ENCODE measurements around the gene MANSC1.

DNA sequence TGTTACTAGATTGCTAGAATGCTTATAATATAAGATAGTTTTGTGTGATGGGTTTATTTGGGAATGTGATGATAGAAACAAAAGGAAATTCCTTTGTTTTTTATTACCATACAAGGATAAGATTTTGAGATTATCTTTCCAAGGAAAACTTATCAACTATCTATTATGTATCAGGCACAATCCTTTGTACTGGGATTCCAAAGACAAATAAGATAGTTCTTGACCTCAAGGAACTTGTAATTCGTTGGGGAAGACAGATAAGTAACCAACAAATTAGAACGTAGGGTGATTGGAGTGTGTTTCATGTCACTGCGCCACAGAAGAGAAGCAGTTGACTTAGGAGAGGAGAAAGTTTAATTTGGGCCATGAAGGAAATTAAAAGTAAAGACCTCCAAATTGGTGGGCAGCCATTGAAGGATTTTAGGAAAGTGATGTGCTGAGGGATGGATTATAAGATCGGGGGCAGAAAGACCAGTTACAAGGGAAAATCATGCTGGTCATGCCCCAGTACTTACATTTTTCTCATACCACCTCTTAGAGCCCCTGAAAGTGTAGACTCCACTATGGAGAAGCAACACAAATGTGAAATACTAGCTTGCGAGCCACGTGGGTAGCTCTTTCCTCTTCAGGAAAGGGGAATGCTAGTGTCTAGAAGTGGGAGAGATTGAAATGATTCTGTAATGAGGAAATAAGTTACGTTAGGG is 148.6 kb downstream of the ETV6 start:
- PRO-cap = no peak
- RAMPAGE, long total RNA, 4 experiments = no peak in any of the 4 experiments

- PRO-cap = no peak
- RAMPAGE, long total RNA, 4 experiments = no peak in any of the 4 experiments
These were observed 180.6 kb downstream of the ETV6 start for GRCh38 chr12:11829632-11830906.

- PRO-cap = no peak
- RAMPAGE, long total RNA, 4 experiments = no peak in any of the 4 experiments
These were observed 186.7 kb downstream of the ETV6 start for GRCh38 chr12:11836013-11836736.

GRCh38 chr12:12349649-12350933 is at the start of gene MANSC1:
TSS of gene MANSC1 (minus strand) at chr12:12350242.
- PRO-cap = bidirectional peak, plus-strand start at chr12:12349959, minus-strand start at chr12:12349835; unidirectional peak, minus-strand start at chr12:12350222
- RAMPAGE, long total RNA, 4 experiments = start-site peak on the minus strand in 3 of 4 experiments, at chr12:12350227-12350246 at its widest, 57 to 113 reads per replicate

GRCh38 chr12:12379760-12380544 is 23.1 kb downstream of the BORCS5 start:
- PRO-cap = no peak
- RAMPAGE, long total RNA, 4 experiments = no peak in any of the 4 experiments

DNA sequence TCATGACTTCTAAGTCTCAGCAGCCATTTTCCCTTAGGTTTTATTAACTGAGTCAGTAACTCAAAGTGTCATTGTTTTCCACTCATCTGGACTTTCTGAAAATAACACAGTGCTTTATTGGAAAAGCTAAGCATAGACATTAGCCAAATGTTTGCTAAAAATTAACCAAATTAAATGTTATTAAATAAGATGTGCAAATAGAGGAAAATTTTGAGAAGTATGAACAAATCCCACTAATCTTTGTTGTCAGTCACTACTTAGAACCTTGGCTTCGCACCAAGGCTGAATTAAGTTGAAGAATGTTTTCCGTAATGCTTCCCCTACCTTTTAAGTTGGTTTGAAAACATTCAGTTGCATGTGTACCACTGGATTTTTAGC is 42.9 kb downstream of the BORCS5 start:
- PRO-cap = no peak
- RAMPAGE, long total RNA, 4 experiments = no peak in any of the 4 experiments

DNA sequence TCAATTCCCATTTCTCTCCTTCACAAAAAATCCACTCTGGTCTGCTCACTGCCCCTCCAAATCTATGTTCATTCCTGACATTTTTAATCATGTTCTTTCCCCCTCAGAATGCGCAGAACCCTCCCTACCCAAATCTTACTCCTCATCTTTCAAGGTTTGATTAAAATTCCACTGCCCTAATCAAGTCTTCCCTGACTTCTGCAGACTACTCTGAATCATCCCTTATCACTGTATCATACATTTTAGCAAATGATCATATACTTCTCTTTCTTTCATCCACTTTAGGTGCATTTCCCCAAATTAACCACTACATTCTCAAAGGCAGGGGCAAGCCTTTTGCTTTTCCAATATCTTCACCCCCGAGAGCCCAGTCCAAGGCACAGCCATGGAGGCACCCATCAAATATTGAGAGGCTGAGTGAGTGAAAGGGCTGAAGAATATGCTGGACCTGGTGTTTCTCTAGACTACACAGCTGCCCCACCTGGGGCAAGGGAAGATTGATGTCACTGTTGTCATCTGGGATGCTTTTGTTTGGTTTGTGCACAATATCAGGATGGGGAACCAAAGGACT is 51.2 kb downstream of the DUSP16 start:
- PRO-cap = no peak
- RAMPAGE, long total RNA, 4 experiments = no peak in any of the 4 experiments

GRCh38 chr12:12582716-12583497 is 20.2 kb upstream of the DUSP16 start:
- PRO-cap = no peak
- RAMPAGE, long total RNA, 4 experiments = no peak in any of the 4 experiments

DNA sequence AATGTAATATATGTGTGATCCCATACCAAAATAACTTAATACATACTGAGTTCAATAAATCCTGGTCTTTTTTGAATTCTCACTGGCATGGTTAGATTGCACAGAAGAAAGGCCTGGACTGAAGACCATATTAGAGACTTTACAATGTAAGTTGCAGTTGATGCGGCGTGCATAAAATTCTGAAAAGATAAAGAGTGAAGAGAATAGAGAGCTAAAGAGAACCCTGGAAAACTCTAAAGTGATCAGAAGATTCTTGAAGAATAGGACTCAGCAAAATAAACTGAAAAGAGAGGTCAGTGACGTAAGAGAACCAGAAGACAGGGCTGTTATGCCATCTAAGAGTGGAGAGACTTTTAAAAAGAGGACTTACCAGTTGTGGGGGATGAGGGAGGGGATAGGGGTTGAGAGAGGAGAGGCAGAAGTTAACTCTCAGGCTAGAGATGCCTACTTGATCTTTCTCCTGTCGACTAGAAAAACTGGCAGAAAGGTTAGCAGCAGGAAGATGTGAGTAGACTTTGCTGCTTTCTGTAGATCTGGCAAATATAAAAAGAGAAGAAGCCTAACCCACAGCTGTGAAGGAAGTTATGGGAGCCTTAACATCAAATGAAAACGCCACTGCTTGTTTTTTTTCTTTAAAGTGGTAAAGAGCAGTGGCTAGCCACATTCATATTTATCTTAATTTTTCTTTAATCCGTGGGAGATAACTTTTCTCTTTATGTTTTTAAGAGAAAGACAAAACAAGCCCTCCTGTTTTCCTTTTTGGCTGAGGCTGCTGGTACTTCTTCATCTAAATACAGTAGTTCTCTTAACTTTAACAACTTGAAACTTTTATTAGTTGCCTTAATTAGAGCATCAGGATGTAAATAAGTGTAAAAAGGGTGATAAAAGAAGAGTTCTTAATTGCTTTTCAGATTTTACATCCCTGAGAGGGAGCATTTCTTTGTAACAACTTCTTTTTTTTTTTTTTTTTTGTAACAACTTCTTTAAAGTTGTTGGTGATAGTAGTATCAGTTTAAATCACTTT is 10.8 kb downstream of the CREBL2 start:
- PRO-cap = no peak
- RAMPAGE, long total RNA, 4 experiments = no peak in any of the 4 experiments

GRCh38 chr12:12683580-12684169 is 12.3 kb downstream of the GPR19 start:
- PRO-cap = no peak
- RAMPAGE, long total RNA, 4 experiments = no peak in any of the 4 experiments

GRCh38 chr12:12716250-12716623 is 931 bp upstream of the CDKN1B start:
- PRO-cap = no peak
- RAMPAGE, long total RNA, 4 experiments = no peak in any of the 4 experiments

GRCh38 chr12:12786606-12786697 is 993 bp downstream of the APOLD1 start:
- PRO-cap = no peak
- RAMPAGE, long total RNA, 4 experiments = no peak in any of the 4 experiments

- PRO-cap = no peak
- RAMPAGE, long total RNA, 4 experiments = no peak in any of the 4 experiments
These were observed 12.6 kb upstream of the DDX47 start for GRCh38 chr12:12800275-12801204.

DNA sequence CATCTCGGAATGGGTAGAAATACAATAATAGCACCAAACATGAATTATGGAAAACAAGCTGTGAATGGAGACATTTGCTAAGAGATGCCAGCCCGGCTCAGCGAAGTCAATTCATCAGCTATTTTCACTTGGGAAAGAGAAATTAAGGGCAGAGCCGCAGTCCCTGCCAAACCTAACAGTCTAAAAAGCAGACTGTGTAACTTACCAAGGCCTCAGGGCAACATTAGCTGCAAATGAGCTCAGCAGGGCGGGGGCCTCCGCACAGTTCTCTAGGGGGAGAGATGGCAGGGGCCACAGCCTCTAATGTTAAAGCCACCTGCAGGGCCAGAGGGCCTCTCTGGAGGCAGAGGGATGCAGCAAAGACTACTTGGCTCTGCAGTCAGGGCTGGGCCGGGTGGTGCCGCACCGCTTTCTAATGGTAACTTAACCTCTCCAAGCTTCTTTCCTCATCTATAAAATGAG is 13.6 kb upstream of the GPRC5A start:
- PRO-cap = no peak
- RAMPAGE, long total RNA, 4 experiments = no peak in any of the 4 experiments

DNA sequence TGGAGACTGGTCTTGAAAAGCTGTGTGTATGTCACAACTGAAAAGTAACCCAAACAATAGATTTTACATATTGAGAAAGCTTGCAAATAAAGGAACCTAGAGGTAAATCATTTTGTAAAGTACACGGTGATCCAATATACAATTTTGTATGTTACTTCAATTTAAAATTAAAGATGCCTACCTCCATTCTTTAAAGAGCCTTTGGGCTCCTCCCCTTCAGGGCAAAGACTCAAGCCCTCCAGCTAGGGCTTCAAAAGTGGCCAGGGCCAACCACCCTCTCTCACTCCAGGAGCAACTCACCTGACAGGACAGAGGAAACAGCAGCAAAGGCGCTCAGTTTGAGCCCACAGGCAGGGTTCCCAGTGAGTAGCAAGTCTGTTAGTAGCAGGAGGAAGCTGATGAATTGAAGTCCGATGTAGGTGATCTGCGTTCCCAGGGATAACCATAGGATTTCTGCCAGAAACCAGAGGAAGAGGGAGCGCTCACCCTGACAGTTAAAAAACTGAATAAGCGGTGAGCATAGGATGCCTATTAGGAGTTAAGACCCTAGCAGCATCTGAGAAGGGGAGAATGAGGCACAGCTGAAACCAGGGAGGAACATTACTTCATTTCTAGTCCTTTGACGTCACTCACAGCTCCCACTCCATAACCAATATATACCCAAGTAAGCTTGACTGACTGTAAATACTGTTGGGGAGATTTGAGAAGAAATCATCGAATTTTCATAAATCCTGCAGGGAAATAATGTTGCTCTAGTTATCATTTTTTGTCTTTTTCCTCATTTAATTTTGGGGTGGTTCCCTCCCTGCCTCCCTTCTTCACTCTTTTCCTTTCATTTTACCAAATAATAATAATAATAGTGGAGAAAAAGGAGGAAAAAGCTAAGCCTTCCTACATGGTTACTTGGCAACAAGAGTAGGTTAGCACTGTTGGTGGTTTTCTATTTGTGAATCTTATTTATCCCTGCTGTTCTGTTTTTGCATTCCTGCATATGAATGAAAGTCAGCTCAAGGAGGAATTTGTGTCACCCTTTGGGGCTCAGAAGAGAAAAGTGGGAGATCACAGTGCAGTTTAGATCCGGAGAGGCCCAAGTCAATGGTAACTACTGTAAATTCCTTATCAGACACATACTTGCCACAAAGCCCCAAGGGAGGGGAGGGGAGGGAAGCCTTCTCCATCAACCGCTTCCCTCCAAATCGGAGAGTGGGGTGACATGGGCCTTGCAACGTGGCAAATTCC is 15.4 kb downstream of the GSG1 start:
- PRO-cap = no peak
- RAMPAGE, long total RNA, 4 experiments = no peak in any of the 4 experiments

DNA sequence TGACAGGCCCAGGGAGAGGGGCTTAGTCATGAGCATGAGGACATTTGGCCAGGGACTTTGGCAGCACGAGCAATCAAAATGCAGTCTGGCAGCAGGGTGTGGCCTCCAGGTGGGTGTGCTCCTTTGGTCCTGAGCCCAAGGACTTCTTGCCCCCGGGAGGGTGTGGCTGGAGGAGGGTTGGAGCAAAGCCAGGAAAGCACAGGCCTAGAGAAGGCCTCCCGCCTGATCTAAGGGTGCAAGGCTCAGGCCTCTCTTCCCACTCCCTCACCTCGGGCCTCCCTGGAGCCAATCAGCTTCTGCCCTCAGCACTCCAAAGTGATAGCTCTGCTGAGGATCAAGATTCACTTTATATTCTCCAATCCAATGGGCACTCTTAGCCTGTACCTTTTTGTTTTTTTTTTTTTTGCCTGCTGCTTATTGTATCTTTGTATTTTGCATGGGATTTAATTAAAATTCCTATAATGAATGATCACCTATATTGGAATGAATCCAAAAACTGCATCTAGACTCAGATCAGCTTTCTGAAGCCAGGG is 25.8 kb downstream of the EMP1 start:
- PRO-cap = no peak
- RAMPAGE, long total RNA, 4 experiments = no peak in any of the 4 experiments

- PRO-cap = no peak
- RAMPAGE, long total RNA, 4 experiments = no peak in any of the 4 experiments
These were observed 193.8 kb downstream of the EMP1 start for GRCh38 chr12:13390174-13390866.

GRCh38 chr12:13404628-13405253 is 208.2 kb downstream of the EMP1 start:
- PRO-cap = no peak
- RAMPAGE, long total RNA, 4 experiments = no peak in any of the 4 experiments

GRCh38 chr12:14403560-14404139 is 38.2 kb downstream of the ATF7IP start:
- PRO-cap = unidirectional peak, plus-strand start at chr12:14403958
- RAMPAGE, long total RNA, 4 experiments = no peak in any of the 4 experiments

- PRO-cap = no peak
- RAMPAGE, long total RNA, 4 experiments = no peak in any of the 4 experiments
These were observed 70.5 kb downstream of the ATF7IP start for GRCh38 chr12:14436034-14436290.

Measured in sigmoid colon (tissue), 4 donors.